NT2/D1 (cell line): ENCODE data around the gene OXNAD1.

DNA sequence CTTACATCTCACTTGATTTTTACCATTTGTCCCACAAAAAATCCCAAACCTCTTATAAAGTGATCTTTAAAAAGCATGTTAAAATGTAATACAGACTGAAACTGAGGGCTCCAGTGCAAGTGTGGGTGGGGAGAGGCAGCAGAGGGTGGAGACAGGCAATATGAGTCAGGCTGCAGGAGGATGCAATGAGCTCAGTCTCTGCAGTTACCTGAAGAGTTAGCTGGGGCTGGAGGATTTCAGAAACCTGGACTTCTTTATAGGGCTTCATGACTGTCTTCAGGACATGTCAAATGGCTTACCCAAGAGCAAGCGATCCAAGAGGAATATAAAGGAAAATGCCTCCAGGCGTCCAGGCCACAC, 14.3 kb upstream of the COLQ start:
- RRBS, 2 experiments = no CpG with 5 or more reads among the region's 2 CpGs

- RRBS, 2 experiments = no CpG with 5 or more reads among the region's 7 CpGs
Observed at GRCh38 chr3:15562902-15563727, 38.3 kb downstream of the HACL1 start.

DNA sequence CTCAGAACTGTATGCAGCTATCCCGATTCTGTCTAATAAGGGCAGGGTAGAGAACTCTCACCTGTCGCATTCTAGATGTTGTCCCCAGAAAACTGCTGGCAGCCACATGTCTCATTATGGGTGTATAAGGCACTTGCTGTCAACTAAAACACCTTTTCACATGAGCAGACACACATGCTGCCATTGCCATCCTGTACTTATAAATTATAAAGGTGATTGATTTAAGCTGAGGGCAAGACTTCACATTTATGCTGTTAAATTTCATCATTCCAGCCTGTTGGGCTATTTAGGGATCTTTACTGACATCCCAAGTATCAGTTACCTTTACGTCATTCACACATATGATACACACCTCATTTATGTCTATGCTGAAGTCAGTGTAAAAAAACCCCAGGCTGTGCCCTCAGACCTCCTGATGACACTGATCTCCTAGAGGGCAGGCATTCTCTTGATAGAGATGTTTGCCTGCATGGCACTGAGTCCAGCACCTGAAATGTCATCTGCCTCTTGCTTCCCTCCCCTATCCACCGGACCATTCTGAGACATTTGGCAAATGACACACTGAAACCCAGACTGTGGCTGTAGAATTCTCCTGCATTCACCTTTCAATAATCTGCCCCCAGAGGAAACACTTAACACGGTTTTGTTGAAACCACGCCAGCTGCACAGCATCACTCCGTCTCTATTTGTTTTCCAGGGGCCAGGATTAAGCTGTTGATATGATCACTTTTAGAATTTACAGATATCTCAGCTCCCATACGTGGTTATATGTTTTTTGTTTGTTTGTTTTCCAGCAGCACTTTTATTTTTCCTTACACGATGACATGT, 35.9 kb downstream of the BTD start:
- RRBS, 2 experiments = no CpG with 5 or more reads among the region's 9 CpGs

- RRBS, 2 experiments = no CpG with 5 or more reads among the region's 8 CpGs
Observed at GRCh38 chr3:15647588-15648220, 46.2 kb downstream of the BTD start.

DNA sequence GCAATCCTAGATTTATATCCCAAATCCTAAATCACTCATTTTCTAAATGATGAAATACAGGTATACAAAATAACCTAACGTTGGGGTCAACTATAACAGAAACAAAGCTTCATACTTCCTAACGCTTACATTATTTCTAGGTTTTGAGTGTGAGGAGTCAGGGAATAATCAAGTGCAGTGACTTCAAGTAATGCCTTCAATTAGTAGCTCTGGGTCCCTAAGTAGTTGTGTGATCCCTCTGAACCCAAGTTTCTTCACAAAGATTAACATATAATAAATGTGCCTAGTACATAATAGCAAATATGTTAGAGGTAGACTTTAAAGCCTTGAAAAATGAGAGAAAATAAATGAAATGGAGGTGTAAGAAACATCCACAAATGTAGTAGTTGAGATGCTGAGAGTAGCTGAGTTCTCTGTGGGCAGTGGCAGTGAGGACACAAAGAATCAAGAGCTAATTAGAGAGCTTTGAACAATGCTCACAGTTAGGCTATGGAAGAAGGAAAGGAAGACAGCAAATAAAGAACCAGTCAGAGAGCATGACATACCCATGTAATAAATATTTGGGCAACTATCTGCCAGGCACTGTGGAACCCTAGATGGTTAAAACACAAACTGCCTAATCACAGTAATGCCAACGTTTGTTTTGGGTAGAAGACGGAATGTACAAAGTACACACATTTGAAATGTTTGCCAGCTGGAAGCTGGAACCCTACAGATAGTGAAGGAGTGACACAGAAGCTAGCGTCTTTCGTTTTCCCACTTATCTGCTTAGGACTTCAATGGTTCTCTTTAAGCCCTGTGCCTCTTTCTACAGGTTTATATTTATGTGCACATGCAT, 44.9 kb downstream of the ANKRD28 start:
- RRBS, 2 experiments = no CpG with 5 or more reads among the region's 6 CpGs

DNA sequence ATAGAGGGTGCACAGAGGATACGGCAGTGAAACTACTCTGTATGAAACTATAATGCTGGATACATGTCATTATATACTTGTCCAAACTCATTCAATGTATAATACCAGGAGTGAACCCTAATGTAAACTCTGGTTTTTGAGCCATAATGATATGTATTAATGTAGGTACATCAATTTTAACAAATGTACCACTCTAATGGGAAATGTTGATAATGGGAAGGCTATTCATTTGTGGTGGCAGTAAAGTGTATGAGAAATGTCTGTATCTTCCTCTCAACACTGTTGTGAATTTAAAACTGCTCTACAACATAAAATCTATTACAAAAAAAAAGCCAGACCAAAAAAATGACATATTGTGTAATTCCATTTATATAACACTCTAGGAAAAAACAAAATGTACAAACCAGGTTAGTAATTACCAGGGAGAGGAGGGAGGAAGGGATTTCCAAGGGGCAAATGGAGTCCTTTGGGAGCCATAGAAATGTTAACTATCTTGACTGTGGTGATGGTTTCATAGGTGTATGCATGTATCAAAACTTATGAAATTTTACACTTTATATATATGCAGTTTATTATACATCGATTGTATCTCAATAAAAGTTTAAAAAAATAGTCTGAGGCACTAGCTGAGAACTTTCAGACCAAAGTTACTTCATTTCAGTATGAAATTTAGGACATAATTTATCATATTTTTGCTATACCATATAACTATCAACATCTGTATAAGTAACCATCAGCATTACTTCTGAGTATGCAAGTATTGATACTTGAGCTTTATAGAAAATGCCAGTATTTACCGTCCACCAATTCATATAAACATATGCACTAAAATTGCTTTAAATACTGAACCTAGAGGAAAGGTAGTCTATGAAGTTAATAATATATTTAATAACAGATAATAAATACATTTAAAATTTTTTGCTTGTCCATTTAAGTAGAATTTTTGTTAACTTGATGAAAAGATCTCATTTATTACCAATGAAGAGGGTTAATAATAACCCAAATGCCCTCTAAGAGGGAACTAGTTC, 11.4 kb downstream of the ANKRD28 start:
- RRBS, 2 experiments = no CpG with 5 or more reads among the region's 3 CpGs

DNA sequence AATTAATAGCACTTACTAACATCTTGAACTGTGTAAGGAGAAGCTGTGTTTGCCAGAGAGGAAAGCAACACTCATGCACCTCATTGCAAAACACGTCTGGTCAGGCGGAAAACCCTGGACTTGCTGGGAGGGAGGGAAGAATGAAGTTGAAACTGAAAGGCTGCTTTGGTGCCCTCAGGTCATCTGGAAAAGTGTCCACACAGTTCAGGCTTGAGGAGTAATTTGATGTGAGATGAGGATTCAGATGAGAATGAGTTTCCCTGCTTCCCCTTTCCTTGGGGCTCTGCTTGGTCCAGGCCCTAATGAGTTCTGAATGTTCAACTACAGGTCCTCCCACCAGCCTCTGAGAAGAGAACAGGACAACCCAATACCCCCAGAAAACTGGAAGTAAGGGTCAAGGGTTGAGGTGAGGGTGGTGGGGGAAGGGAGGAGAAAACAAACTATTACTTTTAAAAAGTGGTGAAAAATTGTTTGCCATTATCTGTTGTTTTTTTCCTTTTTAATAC, 185.6 kb upstream of the ANKRD28 start:
- RRBS, 2 experiments = no CpG with 5 or more reads among the region's 2 CpGs

DNA sequence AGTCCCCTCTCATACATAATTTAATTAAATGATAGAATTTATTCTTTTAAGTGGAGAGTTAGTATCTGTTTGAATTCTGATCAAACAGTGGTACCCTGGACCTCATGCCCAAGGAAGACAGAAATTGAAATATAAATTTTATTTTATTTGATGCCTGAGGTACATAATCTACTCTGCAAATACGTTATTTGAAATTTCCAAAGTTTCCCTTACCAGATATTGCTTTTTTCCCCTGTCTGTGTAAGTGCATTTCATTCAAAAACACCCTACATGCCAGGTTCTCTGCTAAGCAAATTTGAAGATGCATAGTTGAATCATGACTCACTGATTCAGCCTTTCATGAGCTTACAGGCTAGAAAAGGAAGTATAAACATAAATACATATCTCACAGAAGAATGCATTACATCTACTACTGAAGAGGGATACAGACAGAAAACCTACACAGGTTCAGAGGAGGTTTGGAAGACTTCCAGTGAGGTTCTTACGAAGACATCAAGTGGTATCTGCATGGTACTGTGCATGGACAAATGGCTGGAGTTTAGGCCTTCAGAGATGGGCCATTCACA, 105.5 kb upstream of the GALNT15 start:
- RRBS, 2 experiments = no CpG with 5 or more reads among the region's 2 CpGs

- RRBS, 2 experiments = no CpG with 5 or more reads among the region's 9 CpGs
Observed at GRCh38 chr3:16101422-16101977, 73.0 kb upstream of the GALNT15 start.

DNA sequence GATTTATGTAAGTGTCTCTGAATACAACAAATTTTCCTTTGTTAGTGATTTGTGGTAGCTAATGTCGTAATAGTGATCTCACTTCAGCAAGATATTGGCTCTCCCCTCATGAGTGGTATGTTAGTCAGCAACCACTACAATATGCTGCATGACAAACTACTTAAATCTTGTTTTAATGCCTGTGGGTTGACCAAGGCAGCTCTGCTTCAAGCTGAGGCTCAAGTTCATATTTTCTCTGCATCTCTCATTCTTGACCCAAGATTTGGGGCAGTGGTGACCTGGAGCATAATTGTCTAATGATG, 49.8 kb upstream of the GALNT15 start:
- RRBS, 2 experiments = no CpG with 5 or more reads among the region's 1 CpG

GRCh38 chr3:16174987-16175560, 594 bp downstream of the GALNT15 start:
- RRBS, 2 experiments = no CpG with 5 or more reads among the region's 9 CpGs

DNA sequence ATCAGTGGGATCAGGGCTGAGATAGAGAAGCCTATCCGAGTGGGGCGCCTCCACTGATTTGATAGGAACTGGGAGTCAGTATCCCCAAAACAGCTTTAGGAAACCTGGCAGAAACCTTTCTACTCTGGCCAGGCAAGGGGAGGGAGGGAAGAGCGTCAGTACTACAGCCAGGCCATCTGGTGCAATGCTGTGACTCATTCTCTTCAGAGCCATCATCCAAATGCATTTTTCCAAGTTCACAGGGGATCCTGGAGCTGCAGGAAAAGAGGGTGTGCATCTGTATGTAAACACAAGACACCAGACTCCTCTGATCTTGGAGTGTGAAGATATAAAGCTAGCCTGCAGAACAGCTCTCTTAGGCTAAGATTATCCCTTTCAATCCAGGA, 9.2 kb downstream of the GALNT15 start:
- RRBS, 2 experiments = no CpG with 5 or more reads among the region's 3 CpGs

DNA sequence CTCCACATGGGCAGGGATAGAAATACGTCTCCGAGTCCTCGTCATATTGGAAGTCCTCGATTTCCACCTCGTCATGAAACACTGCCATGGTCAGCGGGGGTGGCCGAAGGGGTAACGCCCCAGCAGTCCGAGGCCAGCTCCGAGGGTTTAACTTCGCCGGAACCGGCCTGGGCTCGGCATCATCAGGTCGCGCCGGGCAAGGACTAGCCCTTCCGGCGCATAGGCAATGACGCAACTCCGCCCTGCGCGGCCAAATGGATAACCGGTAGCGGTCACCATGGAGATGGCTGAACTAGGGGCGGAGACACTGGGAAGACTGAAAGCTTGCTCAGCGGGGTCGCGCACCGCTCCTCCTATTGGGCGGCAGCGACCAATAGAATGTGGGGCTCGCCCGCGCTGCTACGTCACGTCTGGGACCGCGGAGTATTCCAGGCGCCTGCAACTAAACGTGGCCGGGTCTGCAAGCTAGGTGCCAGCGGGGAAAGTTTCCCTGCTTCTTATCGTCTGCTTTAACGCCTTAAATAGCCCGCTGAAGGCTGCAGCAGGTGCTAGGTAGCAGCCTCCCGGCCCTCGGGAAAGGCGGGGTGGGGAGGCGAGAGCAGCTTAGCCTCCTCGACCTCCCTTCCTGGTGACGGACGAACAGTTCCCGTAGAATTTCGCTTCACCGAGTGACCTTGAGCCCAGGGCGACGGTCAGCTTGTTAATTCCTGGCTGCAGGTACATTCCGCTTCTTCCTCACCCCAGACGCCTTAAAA, at the start of gene OXNAD1:
Gene OXNAD1 (plus strand): TSS at position 424 of the 755 bp plus-strand sequence.
- RRBS, 2 experiments = under 1 to 1% methylated on average over 10 of the region's 60 CpGs

- RRBS, 2 experiments = no CpG with 5 or more reads among the region's 8 CpGs
Observed at GRCh38 chr3:16287710-16288470, 22.9 kb downstream of the OXNAD1 start.

- RRBS, 2 experiments = no CpG with 5 or more reads among the region's 1 CpG
Observed at GRCh38 chr3:16483175-16483757, 30.2 kb downstream of the RFTN1 start.

GRCh38 chr3:16489667-16490560, 23.6 kb downstream of the RFTN1 start:
- RRBS, 2 experiments = no CpG with 5 or more reads among the region's 10 CpGs

GRCh38 chr3:16516419-16517001, 3.0 kb upstream of the RFTN1 start:
- RRBS, 2 experiments = no CpG with 5 or more reads among the region's 6 CpGs

DNA sequence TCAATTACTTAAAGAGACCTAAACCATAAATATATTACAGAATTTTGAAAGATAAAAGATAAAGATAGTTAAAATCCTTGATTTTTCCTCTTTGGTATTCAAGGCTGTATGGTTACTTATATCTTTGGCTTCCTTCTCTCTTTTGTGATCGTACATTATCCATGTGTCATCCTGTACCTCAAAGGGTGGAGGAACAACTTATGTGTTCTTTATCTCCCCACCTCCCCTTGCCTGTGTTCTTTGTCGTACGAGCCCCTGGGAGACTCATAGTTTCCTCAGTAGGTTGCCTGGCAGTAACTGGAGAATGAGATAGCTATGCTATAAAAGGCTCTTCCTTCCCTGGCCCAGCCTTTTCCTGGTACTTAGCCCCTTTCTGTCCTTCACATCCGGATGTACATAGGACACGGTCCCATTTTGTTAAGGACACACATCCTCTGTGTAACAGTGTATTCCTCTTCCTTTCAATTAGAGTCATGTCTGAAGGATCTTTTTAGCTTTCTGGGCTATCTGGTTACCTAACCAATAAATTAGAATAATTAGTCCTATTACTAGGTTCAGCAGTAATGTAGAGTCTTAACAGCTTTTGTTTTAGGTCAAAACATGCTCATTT, 32.1 kb downstream of the PLCL2 start:
- RRBS, 2 experiments = no CpG with 5 or more reads among the region's 5 CpGs

DNA sequence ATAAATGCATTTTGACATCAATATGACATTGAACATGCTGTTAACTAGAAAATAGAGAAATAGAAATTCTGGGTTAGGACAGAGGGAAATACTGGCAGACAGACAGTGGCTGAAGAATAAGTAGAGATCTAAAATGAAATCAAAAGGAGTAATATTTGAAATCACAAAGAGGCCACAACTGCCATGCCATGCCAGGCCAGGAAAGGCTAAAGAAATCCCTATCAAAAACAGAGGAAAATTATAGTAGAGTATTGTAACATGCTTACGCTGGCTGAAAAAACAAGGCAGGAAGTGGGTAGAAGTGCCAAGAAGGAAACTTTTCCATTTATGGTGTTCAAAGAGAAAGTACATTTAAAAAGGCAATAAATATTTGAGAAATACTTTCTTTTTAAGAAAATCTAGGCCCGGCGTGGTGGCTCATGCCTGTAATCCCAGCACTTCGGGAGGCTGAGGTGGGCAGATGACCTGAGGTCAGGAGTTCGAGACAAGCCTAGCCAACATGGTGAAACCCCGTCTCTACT, 415.7 kb downstream of the PLCL2 start:
- RRBS, 2 experiments = no CpG with 5 or more reads among the region's 6 CpGs

GRCh38 chr3:17486024-17486909, 256.2 kb downstream of the TBC1D5 start:
- RRBS, 2 experiments = no CpG with 5 or more reads among the region's 5 CpGs